OCI-LY7 (cell line): ENCODE measurements around a stretch of chr14.

GRCh38 chr14:93994783-93995793 is 2.0 kb upstream of the CCDC197 start:
- PRO-cap, result no peak
- RAMPAGE, long total RNA, result no peak

- PRO-cap, result no peak
- RAMPAGE, long total RNA, result no peak
Observed at GRCh38 chr14:94050351-94050808, 24.2 kb downstream of the OTUB2 start.

- PRO-cap, result no peak
- RAMPAGE, long total RNA, result no peak
Observed at GRCh38 chr14:94057632-94057940, 23.4 kb downstream of the DDX24 start.

GRCh38 chr14:94059210-94059646 is 21.8 kb downstream of the DDX24 start:
- PRO-cap, result no peak
- RAMPAGE, long total RNA, result no peak

- PRO-cap, result no peak
- RAMPAGE, long total RNA, result no peak
Observed at GRCh38 chr14:94111452-94112159, 17.8 kb downstream of the IFI27L2 start.

GRCh38 chr14:94116277-94116900 is 13.0 kb downstream of the IFI27L2 start:
- PRO-cap, result no peak
- RAMPAGE, long total RNA, result no peak

DNA sequence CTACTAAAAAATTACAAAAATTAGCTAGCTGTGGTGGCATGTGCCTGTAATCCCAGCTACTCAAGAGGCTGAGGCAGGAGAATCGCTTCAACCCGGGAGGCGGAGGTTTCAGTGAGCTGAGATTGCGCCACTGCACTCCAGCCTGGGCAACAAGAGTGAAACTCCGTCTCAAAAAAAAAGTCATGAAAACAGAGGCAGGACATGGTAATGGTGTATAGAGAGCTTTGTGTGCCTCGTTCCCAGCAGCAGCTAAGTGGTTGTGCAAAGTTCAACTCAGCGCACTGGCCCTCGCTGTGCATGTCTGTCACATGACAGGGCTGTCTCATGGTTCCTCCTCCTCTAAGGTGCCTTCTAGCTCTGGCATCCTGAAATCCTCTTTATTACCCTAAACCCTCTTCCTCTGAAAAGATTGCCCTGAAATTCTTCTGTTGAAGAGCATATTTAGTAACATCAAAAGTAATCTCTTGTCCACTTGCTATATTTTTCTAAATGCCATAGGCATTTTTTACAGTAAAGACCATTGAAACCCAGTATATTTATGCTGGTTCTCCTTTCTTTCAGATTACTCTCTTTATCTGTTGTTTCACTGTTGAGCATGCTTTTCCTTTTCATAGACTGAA is 15.8 kb downstream of the SERPINA10 start:
- PRO-cap, result no peak
- RAMPAGE, long total RNA, result no peak

DNA sequence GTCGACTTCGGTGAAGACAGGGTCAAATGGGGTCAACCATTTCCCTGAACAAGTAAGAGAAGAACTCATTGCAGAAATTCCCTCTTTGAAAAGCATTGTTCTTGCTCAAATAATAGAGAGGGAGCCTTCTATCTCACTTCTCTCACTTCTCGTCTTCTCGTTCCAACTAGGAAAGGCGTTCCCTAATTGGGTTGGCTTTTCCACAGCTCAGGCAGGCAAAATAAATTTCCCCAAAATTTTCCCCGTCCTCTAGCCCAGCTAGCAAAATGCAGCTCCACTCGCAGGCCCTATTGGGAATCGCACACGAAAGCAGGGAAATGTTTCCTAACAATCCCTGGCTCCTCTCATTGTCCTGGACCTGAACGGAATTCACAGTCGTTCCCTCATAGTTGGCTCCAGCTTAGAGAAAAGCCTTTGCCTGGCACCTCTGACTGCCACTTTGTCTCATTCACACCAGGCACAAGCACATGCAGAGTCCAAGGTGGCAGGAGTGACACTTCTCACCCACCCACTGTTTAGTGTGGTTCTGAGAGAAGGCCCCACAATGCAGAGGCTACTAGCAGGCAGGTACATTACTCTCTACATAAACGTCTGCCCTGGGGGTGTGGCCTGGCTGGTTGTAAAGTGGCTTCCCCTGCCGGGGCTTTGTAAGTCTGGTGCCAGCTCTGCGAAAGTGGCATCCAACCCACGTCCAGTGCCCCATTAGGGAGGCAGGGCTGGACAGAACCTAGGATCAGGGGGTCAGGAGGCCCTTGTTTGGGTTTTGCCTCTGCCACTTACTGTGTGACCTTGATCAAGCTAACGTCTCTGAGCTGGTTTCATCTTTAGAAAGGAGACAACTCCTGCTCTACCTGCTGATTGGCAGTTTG is 4.3 kb downstream of the SERPINA10 start:
- PRO-cap, result no peak
- RAMPAGE, long total RNA, result no peak

GRCh38 chr14:94291280-94291860 is 1.7 kb downstream of the SERPINA10 start:
- PRO-cap, result no peak
- RAMPAGE, long total RNA, result no peak

DNA sequence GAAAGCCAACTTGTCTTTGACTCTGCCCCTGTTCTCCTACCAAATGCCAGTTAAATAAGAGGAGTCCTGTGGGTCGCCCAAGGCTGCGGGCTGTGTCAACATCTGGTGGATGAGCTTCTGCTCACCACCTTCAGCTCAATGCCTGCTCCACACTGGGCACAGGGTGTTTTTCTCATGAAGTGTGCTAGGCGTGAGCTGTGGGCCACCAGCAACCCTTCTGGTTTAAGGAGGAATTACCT is 12.2 kb downstream of the SERPINA1 start:
- PRO-cap, result no peak
- RAMPAGE, long total RNA, result no peak

DNA sequence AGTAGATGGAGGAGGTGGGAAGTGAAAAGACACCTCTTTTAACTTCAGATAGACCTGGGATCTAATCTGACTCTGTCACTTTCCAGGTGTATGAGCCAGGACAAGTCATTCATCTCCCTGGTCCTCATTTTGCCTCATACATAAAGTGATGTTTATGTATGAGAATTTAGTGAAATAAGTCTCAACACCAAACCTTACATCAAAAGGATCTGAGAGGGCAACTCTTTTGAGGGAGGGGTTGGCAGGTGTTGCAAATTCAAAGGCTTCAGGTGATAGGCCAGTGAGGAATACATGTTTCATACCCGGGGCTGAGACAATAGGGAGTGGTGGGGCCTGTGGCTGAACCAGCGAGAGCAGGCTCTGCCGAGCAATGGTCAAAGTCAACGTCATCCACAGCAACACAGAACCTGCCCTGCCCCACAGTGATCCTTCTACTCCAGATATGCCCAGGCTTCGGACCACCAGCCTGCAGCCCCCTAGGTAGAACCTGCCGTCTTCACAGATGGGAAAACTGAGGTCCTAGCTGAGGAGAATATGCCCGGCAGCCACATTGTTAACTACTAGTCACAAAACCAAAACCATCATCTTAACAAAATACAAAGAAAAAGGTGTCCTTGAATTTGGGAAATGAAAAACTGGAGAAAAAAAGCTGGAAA is 4.1 kb downstream of the SERPINA1 start:
- PRO-cap, result no peak
- RAMPAGE, long total RNA, result no peak

- PRO-cap, result no peak
- RAMPAGE, long total RNA, result no peak
Observed at GRCh38 chr14:94411686-94412157, 23.3 kb upstream of the SERPINA1 start.

GRCh38 chr14:94864934-94865283 is 95.0 kb upstream of the GSC start:
- PRO-cap, result no peak
- RAMPAGE, long total RNA, result no peak

DNA sequence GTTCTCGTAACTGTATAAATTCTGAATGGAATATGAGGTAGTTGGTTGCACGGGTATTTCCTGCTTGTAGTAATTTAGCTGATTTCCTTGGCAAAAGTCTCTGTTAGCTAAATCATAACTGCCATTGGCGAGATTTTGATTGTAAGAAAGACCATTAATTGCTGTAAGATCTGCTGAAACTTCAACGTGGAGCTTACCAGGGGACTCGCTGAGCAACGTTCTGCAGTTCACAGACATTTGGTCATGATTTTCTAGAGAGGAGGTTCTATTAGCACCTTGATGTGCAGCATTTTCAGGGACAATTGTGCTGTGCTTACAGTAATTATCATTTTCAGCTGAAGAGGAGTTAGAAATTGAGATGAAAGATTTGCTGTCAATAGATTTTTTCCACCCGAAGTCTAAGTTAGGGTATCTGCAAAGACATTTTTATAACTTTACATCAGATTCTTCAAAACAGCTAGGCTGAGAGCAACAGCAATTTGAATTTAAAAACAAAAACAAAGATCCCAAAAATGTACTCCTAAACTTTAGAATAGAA is 53.5 kb downstream of the DICER1 start:
- PRO-cap, result no peak
- RAMPAGE, long total RNA, result no peak

GRCh38 chr14:95155035-95155732 is 2.1 kb downstream of the DICER1 start:
- PRO-cap, result no peak
- RAMPAGE, long total RNA, result no peak

DNA sequence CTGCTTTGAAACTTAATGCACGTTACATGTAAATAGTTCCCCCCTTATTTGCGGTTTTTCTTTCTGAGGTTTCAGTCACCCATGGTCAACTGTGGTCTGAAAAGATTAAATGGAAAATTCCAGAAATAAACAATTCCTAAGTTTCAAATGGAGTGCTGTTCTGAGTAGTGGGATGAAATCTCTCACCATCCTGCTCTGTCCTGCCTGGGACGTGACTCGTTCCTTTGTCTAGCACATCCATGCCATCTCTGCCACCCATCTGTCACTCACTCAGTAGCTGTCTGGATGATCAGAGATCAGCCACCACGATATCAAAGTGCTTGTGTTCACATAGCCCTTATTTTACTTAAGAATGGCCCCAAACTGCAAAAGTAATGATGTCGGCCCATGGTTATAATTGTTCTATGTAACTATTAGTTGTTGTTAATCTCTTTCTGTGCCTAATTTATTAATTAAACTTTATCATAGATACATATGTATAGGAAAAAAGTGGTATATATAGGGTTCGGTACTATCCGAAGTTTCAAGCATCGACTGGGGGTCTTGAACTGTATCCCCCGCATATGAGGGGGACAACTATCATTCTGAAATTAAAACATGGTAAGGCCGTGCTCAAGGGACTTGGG is 51.4 kb upstream of the DICER1 start:
- PRO-cap, result no peak
- RAMPAGE, long total RNA, result no peak

DNA sequence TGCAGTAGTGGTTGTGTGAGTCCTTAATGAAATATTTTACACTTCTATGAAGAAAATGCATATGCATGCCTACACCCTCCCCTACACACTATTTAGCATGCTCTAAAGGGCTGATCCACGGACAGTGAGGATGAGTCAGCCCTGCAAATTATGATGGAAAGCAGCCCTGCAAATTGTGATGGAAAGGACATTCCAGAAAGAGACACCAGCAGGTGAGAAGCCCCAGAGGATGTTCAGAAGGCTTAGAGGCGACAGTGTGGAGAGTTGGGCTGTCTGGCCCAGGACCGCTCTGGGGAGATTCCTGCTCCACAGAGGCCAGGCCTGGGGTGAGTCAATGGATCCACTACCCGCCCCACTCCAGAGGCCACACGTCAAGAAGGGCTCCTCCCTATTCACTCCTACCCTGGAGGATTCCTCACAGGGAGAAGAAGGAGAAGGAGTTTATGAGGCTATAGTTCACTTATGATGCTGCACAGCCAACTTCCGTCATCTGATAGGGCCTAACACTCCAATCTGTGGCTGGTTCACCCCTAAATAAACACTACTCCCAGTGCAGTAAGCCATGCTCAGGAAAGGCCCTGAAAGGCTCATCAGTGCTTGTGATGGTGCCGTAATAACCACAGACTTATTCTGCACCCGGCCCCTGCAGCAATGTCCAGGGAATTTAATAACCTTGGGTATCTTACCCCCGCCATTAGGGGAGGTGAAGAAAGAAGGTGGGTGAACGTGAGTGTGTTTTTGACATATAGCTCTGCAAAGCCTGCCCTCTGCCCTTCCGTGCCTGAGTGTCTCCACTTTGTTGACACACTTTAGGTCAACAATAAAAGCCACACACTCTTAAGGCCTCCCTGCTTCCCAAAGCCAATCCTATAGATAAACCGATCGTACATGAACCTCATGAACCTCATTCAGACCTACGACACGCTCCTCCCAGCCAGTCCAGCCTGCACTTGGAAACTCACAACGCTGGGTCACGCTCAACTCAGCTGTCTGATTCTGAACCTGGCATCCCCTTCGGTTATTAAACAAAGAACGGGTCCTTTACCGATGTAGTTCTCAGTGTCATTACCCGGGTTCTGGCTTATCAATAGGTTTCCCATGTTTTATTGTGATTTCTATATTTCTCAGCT is 46.4 kb downstream of the CLMN start:
- PRO-cap, result no peak
- RAMPAGE, long total RNA, result no peak

DNA sequence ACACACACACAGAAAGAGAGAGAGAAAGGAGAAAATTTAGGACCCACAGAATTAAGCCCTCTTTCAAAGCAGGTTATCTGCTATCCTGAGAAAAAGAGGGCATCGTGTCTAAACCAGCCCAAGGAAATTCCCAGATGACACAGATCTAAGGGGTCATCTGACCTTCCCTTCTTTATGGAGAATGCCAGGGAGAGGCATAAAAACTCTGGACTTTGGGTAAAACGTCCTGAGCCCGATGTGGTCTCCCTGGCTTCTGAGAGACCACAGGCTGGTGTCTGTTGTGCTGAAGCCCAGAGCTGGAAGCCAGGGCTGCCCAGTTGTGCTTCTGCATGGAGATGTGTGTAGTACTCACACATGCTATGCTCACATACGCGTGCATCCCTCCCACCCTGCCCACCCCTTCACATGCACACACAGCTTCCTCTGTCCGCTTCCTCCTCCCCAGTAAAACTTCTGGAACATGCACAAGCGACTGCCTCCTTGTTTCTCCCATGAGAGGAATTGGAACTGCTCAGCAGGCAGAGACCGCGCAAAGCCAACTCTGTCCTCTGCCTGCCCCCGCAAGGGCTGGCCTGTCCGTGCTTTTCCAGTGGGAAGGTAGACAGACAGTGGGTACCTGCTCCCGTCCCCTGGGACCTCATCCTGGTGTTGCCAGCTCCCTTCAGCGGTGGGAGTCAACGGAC is 88.8 kb upstream of the CLMN start:
- PRO-cap, result no peak
- RAMPAGE, long total RNA, result no peak

- PRO-cap, result no peak
- RAMPAGE, long total RNA, result no peak
Observed at GRCh38 chr14:95409634-95410331, 90.1 kb upstream of the CLMN start.

- PRO-cap, result no peak
- RAMPAGE, long total RNA, result no peak
Observed at GRCh38 chr14:95488811-95489729, 27.4 kb downstream of the SYNE3 start.